H4 (cell line): ENCODE measurements around a stretch of chr20.

DNA sequence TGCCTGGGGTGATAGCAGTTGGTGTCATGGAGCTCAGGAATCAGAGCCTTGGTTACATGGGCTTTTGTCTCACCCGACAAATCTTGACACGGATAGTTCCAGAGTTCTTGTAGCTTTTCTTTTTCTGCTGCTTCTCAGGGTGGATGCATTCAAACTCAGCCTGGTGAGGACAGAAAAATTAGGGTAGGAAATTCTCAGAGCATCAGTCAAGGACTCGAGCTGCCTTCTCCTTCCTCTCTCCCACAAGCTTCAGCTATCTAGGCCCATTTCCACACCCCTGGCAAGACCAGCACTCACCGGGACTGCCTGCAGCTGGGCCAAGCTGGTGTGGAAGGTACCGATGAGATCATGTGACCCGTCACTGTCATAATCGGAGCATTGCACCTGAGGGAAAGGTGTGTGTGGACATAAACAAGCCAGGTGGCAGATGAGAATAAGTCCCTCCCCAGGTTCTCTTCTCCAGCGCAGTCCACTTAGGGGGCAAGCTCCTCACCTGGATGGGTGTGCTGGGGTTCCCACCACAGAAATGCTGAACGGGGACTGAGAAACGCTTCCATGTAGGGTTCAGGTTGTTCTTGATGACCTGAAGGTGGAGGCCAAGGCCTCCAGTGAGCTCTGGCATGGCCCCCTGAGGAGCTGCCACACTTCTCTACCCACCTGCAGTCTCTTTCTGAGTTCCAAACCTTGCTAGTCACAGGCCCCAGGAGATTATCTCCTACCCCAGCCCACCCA, 15.7 kb downstream of the SPAG4 start:
- RAMPAGE, long total RNA, result no peak

DNA sequence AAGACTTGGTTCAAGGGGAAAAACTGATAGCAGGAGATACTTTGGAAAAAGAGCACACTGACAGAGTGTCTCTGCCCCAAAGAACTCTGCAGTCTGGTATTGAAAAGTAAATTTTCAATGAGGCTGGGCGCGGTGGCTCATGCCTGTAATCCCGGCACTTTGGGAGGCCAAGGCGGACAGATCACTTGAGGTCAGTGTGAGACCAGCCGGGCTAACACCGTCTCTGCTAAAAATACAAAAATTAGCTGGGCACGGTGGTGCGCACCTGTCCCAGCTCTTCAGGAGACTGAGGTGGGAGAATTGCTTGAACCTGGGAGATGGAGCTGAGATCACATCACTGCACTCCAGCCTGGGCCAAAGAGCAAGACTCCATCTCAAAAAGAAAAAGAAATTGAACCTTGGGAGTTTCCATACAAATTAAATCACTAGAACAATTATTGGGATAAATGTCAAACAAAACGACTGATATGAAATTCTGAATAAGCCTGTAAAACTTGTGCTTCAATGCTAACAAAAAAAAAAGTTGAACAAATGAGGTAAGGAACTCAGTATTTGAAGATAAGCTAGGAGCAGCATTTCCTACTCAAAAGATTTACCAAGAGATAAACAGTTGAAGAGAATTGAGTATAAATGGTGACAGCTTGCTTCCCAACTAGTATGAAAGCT, 3.5 kb downstream of the ROMO1 start:
- RAMPAGE, long total RNA, result no peak

DNA sequence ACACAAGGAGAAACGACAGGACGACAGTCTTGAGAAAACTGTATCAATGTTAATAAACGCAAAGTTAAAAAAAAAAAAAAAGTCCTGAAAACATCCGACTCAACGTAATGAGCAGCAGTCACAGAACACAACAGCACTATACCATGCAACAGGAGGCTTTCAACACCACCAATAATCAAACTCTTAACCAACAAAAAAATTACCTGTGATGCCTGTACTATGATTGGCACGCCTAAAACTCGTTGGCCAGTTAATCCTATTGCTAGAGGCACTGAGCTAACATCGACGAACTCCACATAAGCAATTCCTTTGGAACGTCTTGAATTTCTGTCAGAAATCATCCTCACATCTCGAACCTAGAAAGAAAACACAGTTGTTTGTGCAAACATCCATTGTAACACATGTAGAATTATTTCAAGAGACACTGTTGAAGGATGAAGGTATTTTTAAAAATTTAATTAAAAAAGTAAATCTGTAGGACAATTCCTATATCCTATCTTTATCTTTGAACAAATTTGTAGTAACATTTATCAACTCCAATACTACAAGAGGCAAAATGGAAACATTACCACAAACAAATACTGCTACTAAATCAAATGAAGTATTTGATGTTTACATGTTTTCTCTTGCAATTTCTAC, 17.6 kb downstream of the RBM39 start:
- RAMPAGE, long total RNA, result no peak

DNA sequence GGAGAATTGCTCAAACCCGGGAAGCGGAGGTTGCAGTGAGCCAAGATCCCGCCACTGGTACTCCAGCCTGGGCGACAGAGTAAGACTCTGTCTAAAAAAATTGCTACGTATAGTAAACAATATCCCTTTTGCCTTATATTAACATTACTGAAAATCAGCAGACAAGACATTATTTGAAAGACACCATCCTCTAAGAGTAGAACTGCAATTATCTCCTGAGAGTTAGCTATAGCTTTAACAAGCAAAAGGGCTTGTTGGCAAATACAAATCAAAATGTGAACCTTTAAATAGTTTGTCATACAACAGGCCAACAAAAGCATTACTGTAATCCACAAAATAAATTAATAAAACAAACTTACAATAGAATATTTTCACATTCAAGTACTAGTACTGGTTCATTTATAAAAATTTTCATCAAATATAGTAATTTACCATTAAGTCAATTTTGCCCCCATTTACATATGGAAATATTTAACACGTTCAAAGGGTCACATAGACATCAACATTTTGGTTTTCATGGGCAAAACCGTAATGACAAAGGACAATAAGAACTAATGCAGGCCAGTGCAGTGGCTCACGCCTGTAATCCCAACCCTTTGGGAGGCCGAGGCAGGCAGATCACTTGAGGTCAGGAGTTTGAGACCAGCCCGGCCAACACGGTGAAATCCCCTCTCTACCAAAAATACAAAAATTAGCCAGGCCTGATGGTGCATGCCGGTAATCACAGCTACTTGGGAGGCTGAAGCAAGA, 9.4 kb downstream of the RBM39 start:
- RAMPAGE, long total RNA, result no peak

GRCh38 chr20:35734830-35735947, 6.9 kb downstream of the RBM39 start:
- RAMPAGE, long total RNA, result no peak

GRCh38 chr20:35739724-35740435, 2.2 kb downstream of the RBM39 start:
- RAMPAGE, long total RNA, result no peak

GRCh38 chr20:35742295-35742433, 104 bp upstream of the RBM39 start:
- RAMPAGE, long total RNA, result no peak

DNA sequence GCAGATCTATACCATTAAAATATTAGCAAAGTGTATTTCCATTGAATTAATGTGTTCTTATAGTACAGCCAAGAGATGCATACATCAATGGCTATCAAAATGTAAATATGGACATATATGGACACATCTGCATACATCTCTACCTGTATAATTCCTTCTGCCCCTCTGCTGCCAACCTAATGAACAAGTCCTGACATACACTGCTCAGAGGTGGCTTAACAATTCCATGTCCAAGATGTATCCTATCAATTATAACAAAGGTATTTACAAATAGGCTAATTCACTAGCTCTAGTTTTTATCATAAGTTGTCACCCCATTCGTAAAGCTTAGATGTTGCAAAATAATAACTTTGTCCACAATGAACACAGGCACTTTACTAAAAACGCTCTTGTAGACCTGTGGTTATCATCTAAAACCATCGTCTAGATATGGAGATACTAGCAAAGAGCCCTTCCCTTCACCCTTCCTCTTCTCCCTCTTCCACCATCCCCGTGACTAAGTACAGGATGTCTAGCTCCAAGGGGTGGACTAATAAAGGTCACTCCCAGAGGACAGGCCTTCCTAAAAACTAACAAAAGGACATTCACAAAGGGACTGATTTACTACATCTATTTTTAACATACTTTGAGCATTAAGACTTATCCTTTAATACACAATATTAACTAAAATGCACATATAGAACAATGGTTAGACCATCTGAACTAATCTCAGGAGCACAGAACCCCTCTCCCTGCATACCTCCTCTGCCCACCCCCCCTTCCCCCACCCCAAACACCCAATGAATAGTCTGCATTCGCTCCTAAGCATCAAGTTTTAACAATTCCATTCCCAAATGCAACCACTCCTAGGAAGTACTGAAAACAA, 77.9 kb downstream of the CNBD2 start:
- RAMPAGE, long total RNA, result no peak

DNA sequence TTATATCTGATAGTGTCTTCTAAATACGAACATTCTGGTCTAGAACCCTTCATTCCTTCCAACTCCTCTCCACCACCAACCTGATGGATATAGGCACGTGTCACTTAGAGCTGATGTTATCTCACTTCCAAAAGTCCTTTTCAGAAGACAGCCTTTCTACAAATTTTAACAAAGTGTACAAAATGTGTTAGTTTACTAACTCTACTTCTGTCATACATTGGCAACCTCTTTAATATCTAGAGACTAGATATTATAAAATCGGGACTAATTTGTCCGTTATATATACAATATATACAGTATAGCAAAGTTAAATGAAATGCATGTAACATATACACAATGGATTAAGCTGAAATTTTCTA, 79.6 kb downstream of the CNBD2 start:
- RAMPAGE, long total RNA, result no peak

DNA sequence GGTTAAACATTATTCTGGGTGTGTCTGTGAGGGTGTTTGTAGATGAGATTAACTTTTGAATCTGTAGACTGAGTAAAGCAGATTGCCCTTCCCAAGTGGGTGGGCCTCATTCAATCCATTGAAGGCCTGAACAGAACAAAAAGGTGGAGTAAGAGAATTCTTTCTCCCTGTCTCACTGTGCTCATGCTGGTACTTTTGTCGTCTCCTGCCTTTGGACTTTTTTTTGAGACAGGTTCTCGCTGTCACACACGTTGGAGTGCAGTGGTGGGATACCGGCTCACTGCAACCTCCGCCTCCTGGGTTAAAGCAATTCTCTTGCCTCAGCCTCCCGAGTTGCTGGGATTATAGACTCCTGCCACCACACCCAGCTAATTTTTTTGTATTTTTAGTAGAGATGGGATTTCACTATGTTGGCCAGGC, 72.0 kb upstream of the EPB41L1 start:
- RAMPAGE, long total RNA, result no peak

DNA sequence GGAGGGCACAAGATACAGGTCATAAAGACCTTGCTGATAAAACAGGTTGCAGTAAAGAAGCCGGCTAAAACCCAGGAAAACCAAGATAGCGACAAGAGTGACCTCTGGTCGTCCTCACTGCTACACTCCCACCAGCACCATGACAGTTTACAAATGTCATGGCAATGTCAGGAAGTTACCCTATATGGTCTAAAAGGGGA, 71.3 kb upstream of the EPB41L1 start:
- RAMPAGE, long total RNA, result no peak

DNA sequence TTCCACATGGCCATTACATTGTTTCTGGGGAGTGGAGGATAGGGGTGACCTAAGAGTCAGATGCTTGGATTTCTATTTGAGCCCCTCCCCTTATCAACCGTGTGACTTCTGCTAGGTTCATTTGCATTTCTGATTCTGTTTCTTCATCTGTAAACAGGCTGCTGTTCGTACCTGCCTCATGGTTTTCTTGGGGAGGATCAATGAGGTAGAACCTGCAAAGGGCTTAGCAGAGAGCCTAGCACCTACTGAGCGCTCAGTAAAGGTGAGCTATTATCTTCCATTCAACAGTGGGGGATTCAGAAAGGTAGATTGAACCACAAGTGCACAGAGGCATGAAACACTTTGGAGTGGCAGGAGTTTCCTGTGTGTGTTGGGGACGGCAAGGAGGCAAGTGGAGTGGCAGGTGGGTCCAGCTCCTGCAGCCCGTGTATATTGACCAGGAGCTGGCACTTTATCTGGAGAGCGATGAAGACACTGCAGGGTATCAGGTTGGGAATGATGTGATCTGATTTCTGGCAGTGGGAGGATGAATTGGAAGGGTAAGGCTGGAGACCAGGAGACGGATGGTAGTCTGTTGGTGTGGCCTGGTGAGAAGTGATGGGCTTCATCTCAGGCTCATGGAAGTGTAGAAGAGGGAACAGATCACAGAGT, 29.1 kb upstream of the EPB41L1 start:
- RAMPAGE, long total RNA, result no peak

DNA sequence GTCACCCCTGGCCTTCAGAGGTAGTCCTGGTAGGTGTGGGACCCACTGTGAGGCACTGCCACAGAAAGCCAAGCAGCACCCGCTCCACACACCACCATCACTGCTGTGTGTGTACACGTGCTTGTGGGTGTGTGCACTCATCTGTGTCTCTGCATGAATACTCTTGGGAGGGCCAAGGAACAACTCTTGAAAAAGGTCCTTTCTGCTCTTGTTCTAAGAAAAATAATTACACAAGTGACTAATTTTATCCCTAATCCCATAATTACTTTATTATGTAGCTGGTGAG, 21.8 kb upstream of the EPB41L1 start:
- RAMPAGE, long total RNA, result no peak

DNA sequence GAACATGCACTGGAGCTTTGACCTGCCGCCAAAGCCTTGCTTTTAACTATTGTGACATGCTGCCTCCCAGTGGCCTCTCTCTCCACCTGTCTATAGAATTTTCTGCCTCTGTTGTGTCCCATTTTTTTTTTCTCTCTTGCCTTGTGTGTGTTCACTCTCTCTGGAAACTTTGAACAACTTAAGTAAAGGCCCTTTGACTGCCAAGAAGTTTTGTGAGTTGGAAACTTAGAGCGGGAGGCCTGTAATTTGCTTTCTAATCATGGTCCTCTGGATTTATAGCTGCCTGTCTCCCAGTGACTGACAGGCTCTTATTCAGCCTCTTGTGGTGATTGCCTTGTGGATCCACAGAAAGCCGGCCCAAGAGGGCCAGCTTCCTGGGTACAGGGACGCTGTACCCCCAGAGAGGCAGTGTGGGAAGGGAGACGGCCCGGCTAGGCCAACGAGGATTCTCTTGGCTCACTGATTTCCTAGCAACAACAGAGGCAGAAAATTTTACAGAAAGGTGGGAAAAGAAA, 15.7 kb upstream of the EPB41L1 start:
- RAMPAGE, long total RNA, result no peak

DNA sequence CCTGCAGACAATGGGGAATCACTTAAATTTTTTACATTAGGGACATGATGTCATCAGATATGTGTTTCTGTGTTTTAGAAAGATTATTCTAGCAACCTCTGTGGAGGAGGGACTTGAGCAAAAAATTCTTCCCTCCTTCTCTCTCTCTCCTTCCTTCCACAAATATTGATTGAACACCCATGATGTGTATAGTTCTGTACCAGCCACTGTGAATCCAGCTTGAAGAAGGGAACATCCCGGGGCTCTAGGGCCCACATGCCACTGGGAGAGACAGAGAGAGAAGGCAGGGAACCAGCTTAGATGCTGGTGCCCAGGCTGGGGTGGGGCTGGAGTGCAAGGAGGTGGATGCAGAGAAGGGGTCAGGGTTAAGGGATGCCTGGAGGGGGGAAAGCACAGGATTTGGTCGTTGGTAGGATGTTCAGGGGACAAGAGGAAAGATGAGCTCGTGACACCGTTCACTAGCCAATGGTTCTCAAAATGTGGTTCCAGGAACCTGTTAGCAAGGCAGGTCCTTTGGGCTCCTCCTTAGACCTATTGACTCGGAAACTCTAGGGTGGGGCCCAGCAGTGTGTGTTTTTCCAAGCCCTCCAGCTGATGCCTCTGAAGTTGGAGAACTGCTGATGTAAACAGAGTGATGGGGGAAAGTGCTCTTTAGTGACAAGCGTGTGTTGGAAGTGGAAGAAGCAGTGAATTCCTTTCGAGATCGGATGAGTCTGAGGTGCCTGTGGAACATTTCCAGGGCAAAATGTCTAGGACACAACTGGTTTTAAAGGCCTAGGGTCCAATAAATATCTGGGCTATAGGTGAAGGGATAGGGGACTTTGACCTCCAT, 19.6 kb upstream of the AAR2 start:
- RAMPAGE, long total RNA, result no peak

- RAMPAGE, long total RNA, result no peak
These were observed 14.6 kb upstream of the AAR2 start for GRCh38 chr20:36221484-36222250.

GRCh38 chr20:36470538-36470744, 70.9 kb upstream of the MYL9 start:
- RAMPAGE, long total RNA, result no peak

DNA sequence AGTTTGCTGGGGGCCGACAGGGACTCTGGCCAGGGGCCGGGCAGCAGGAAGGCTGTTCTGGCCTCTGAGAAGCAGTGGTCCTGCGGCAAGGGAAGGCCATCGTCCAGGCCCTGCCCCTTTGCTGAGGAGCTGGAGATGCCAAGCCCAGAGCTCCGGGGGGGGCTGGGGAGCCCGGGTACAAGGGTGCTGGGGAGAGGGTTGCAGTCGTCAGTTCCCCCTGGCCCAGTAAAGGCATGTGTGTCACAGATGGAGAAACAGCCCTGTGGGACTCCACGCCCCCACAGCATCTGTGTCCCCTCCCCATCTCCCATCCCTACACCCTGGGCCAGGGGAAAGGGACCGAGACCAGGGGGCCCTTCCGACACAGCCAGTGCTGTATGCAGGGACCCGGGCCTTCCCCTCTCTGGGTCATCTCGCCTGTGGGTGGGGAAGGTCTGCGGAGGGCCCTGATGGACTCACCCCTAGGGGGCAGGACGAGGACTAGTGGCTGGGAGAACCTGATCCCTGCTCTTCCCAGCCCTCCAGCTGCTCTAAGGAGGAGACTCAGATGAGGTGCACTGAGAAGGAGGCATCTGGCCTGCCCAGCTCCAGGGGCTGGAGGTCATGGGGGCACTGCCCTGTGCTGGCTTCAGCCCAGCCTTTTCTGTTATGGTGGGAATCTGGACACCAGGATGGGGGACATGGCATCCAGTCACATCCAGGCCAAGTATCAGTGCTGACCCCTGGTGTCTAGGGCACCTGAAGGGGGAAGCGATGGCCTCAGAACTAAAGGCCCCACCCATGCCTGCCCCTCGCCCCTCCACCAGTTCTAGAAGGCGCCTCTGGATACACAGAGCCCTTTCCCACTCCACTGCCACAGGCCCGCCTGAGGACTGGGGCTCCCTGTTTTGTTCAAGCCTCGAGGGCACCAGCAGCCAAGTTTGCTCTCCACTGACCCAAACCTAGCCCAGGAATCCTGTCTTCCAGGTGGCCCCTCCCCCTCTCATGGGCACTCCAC, 710 bp downstream of the MYL9 start:
- RAMPAGE, long total RNA, result no peak

DNA sequence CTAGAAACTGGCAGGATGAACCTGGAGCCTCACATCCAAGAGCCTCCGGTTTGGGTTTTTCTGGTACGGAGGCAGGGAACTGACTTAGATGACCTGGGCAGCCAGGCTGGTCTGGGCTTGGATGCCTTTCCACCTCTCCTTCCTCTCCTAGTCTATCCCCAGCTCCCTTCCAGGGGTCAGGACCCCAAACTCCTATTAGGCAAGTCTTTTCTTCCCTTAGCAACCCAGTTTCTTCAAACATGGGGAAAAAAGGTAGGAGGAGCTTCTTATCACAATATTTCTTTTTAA, 2.8 kb upstream of the TGIF2 start:
- RAMPAGE, long total RNA, result no peak

DNA sequence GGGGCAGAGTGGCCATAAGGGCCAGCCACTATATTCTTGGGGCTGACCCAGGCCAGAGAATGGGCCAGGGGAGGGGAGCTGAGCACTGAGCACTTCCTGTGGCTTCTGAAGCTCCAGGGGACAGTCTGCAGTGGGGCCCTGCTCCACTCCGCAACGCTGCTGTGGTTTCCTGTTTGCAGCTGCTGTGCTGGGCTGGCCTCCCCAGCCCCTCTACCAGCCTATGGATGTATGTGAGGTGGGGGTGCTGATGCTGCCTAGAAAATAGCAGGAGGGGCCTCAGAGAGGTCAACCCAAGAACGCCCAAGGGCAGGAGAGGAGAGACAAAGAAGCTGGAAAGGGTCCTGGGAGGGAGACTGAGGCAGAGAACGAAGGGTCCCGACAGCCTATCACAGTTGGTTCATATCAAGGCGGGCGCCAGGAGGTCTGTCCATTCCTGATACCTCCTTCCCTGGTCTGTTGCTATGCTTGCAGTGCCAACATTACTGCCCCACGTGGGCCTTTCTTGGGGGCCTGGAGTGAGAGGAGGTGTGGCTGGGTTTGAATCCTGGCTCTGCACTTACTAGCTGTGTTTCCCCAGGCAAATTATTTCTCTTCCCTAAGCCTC, 15.9 kb downstream of the SLA2 start:
- RAMPAGE, long total RNA, result no peak